ENCODE measurements around the genes NRCAM and TMEM168.

- RRBS: no CpG with 5 or more reads among the region's 9 CpGs
Measured at GRCh38 chr7:107014599-107015228, 29.8 kb upstream of the PRKAR2B start.

GRCh38 chr7:107045909-107046558 lies 1.5 kb downstream of the PRKAR2B start:
- RRBS: no CpG with 5 or more reads among the region's 2 CpGs

DNA sequence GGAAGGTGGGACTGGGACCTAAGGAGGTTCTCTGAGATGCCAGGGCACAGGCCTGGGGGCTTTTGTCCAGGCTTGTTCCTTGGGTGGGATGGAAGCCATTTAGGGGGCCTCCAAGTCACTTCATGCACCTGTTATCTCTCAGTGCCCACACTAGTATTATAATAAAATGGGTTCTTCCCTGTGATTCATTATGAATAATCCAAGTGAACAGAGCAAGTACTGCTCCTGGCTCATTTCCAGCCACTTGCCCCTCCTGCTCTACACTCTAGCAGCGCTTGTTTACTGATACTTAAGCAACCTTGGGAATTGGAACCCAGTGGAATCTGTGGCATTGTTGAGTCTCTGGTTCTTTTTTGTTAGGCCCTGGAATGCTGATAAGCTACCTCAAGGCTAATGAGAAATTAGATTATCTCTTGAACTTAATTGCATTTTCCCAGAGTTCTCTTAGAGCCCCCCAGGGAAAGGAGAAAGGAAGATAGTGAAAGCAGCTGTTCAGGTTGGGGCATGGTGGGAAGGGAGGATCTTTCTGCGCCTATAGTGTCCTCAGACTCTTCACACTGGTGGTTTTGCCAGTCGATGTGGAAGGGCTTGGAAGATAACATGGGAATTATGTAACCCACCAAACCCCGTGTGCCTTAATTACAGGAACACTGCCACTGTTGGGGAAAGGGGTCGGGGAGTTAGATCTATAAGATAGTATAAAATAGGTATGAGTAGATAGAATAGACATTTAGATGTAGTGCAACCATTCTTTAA lies 34.1 kb downstream of the PRKAR2B start:
- RRBS: no CpG with 5 or more reads among the region's 5 CpGs

GRCh38 chr7:107318547-107319290 lies 149.9 kb downstream of the HBP1 start:
- RRBS: no CpG with 5 or more reads among the region's 3 CpGs

GRCh38 chr7:107332853-107333188 lies 137.0 kb upstream of the GPR22 start:
- RRBS: no CpG with 5 or more reads among the region's 4 CpGs

DNA sequence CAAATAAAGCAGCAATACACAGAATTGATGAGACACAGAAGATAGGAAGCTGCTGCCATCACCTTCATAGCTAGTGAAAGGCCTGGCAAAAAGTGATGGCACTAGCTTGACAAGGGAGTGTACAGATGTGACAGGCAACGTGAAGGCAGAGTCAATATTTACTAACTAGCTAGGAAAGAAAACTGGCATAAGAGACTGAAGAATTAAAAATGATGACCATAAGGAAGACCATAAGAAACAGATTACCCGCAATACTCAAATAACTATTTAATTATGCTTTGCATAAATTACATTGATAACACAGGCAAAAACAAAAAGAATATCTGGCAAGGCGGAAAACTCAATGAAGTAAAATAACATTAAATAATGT lies 9.5 kb downstream of the GPR22 start:
- RRBS: no CpG with 5 or more reads among the region's 3 CpGs

- RRBS: no CpG with 5 or more reads among the region's 8 CpGs
Measured at GRCh38 chr7:107891960-107892551, 1.1 kb downstream of the DLD start.

DNA sequence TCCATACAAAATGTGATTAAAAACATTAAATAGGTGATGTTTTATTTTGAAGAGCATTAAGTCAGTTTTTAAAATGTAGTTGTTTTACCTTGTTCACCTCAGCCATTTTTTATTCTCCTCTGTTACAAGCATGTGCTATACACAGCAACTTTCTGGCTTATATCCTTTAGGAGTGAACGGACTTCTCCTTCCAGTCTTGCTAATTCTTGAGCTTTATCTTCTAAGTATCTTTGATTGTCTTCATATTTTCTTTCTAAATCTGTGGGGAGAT lies 32.8 kb downstream of the DLD start:
- RRBS: no CpG with 5 or more reads among the region's 1 CpG

GRCh38 chr7:107961235-107962003 lies 41.5 kb downstream of the LAMB1 start:
- RRBS: no CpG with 5 or more reads among the region's 16 CpGs

GRCh38 chr7:107971637-107972549 lies 31.1 kb downstream of the LAMB1 start:
- RRBS: no CpG with 5 or more reads among the region's 5 CpGs

DNA sequence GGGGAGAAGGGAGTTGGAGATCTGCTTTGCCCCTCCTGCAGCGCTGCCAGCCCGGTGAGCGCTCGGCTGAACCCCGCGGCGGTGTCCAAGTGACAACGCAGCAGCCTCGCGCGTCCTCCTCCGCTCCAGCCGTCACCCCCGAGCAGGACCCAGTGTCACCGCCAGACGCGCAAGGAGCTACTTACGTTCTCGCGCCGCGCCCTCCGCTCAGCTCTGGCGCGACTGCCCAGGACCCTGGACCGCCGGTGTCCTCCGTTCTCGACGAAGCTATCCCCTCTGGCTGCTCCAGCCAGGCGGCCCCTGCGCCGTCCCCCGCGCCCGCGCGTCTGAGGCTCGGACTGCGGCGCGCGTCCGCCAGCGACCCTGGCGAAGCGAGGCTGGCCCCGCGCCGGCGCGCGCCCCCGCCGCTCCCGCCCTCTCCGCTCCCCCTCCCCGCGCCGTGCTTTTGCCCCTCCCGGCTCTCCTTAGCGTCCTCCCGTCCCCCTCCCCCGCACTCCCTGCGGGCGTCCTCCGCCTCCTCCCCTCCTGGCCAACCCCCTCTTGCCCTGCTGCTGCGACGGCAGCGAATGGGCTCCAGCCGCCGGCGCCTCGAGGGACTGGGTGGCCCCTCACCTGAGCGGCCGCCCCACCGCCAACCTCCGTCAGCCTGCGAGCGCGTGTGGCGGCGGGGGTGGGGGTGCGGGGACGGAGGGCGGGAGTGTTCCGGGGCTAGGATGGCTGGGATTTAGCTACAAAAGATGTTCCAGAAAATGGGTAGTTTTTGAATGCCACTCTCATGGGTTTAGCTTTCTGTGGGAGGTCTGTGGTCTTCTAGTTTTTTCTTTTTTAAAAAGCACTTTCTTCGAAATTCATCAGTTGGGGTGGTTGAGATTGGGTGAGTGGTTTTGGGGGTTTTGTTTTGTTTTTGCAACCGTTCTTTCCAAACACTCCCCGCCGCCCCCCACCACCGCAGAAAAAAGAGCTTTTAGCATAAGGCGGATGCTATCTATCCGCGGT lies at the start of gene NRCAM:
NRCAM (minus strand) TSS at position 379 of the 996 bp plus-strand sequence.
- RRBS: 2% methylated on average over 7 of the region's 95 CpGs

DNA sequence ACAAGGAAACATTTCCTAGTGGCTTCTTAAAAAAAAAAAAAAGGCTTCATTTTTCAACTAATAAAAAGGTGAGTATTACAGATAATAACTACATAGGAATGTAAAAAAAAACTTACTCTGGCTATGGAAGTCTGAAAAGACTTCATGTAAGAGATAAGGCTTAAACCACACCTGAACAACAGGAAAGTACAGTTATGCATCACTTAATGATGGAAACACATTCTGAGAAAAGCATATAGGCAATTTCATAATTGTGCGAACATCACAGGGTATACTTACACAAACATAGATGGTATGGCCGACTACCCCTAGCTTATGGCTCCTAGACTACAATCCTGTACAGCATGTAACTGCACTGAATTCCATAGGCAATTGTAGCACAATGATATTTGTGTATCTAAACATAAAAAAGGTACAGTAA lies 224.8 kb downstream of the LRRN3 start:
- RRBS: no CpG with 5 or more reads among the region's 2 CpGs

GRCh38 chr7:111710630-111711122 lies 148.4 kb upstream of the IMMP2L start:
- RRBS: no CpG with 5 or more reads among the region's 1 CpG

DNA sequence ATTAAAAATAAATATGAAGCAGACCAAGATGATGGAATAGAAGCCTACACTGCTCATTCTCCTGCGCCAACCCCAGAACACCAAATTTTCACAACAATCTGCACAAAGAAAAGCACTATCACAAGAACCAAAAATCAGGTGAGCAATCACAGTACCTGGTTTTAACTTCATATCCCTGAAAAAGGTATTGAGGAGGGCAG lies 316.0 kb upstream of the IMMP2L start:
- RRBS: no CpG with 5 or more reads among the region's 1 CpG

- RRBS: no CpG with 5 or more reads among the region's 5 CpGs
Measured at GRCh38 chr7:112112706-112113359, 93.4 kb downstream of the DOCK4 start.

- RRBS: no CpG with 5 or more reads among the region's 4 CpGs
Measured at GRCh38 chr7:112484507-112485136, 3.8 kb downstream of the LSMEM1 start.

GRCh38 chr7:112790229-112791060 lies at the start of gene TMEM168:
TSS of gene TMEM168 (minus strand) at chr7:112790393.
- RRBS: under 1% methylated on average over 20 of the region's 53 CpGs

DNA sequence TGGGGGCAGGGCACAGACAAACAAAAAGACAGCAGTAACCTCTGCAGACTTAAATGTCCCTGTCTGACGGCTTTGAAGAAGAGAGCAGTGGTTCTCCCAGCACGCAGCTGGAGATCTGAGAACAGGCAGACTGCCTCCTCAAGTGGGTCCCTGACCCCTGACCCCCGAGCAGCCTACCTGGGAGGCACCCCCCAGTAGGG lies 22.8 kb downstream of the BMT2 start:
- RRBS: no CpG with 5 or more reads among the region's 3 CpGs

DNA sequence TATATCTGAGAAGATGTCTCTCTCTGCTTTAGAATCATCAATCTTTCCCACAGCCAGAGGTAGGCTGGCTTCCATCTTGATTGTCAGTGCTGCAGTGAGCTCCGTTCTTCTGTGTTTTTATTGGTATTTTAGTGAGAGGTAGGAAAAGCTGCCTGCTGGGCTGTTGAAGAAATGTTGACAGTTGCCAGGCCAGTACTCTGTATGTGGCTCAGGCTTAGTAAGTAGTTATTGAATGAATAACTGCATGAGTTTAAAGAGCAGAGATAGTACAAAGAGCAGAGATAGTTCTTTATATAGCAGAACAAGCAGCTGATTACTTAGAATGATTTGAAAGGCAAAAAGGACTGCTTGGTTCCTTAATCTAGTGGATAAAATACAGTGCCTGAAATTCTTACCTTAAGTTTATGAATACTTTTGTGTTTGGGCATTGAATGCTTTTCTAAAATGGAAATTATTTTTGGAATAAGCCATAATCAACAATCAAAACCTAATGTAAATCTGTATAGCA lies 46.1 kb upstream of the BMT2 start:
- RRBS: no CpG with 5 or more reads among the region's 1 CpG